Omental fat pad (tissue), 4 donors: ENCODE measurements around a stretch of chr14.

DNA sequence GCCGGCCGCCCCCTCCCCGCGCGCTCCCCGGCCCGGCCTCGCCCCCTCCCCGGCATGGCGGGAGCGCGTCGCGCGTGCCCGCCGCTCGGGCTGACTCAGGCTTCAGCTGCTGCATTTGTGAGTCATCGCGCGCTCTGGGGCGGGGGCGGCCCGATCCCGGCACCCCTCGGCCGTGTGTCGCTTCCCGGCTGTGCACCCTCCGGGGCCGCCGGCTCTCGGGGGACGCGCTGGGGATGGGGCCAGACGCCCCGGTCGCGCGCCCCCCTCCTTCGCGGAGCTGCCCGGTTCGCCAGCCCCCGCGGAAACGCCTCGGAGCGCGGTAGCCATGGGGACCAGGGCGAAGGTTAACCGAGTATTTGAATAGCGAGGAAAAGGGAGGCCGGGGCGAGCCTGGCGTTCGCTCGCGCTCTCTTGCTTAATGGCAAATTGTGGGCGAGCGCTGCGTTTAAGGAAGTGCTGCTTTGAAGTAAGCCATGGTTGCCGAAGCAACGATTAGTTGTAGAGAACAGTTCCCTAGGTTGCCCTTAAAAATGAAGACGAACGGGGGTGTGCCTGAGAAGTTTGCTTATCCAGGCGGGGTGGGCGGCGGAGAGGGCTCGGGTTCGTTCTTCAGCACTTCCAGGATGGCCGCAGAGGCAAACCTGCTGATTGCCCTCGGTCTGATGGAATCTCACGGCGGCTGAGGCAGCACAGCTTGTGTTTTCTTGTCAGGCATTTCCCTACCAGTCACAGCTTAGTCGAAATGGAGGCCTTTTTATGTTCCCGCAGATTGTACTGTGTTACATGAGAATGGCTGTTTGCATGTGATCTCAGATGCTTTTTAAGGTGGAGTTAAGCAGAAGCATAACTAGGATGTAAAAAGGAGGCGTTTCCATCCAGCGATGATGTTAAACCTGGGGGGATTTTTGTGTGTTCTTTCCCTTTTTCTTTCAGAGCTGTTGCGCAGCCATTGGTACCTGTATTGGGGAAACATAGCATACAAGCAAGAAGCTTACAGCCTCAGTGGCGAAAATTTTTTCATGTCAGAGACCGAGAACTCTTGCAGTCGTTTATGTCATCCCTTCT lies 1.0 kb downstream of the EIF5 start:
- PRO-cap, result no peak
- RAMPAGE, long total RNA, 4 experiments, result no peak in any of the 4 experiments

GRCh38 chr14:103335785-103336226 lies 1.8 kb downstream of the EIF5 start:
- PRO-cap, result no peak
- RAMPAGE, long total RNA, 4 experiments, result no peak in any of the 4 experiments

DNA sequence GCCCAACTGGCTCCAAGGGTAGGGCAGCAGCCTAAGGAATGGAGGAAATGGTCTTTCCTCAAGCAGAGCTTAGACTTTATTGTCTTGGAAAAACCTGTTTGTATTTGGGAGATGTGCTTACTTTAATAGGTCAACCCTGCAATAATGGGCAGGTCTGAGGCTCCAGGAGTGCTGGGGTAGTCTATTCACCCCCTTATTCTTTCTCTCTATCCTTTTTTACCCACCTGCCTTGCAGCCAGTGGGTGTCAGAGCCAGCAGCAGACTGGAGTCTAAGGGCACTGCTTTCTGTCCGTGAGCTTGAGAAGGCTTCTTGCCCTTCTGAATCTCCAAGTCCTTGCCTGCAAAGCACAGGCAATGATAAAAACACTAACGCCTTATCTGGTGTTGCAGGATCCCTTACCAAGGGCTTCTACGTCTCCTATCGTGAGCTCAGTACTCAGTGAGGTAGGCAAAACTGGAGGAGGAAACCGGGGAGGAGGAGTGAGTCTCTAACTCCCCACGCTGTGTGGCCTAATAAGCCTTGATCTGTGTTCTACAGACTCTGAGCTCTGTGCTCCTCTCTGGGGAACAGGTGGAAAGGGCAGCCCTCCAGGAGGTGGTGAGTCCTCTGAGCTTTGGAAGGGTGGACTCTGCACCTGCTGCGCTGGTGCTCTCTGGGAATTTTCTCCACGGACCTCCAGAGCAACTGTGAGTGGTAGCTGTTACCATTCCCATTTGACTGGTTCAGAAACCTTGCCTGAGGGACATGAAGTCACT lies 7.2 kb upstream of the MARK3 start:
- PRO-cap, result no peak
- RAMPAGE, long total RNA, 4 experiments, result no peak in any of the 4 experiments

- PRO-cap, result no peak
- RAMPAGE, long total RNA, 4 experiments, result no peak in any of the 4 experiments
These were observed 38.6 kb downstream of the CKB start for GRCh38 chr14:103483904-103484494.

DNA sequence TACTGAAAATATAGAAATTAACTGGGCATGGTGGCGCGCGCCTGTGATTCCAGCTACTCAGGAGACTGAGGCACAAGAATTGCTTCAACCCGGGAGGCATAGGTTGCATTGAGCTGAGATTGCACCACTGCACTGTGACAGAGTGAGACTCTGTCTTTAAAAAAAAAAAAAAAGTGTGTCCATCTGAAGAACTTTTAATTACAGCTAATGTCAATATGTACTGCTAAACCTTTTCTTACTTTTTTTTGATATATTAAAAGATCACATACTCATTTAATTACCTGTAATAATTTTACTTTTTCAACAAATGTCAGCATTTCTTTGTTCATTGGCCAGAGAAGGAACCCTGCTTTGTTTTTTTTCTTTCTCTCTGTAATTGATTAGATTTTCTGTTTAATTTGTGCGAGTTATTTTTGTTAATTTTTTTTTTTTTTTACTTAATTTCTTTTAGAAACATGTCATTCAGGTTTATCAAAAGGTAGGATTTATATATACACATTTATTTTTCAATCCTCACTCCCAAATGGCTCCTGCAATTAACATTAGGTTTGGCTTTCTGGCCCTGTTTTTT lies 24.5 kb downstream of the CKB start:
- PRO-cap, result no peak
- RAMPAGE, long total RNA, 4 experiments, result no peak in any of the 4 experiments

GRCh38 chr14:103527155-103527770 lies 1.7 kb upstream of the TRMT61A start:
- PRO-cap, result no peak
- RAMPAGE, long total RNA, 4 experiments, result no peak in any of the 4 experiments

GRCh38 chr14:103532960-103533866 lies 4.2 kb downstream of the TRMT61A start:
- PRO-cap, result no peak
- RAMPAGE, long total RNA, 4 experiments, result no peak in any of the 4 experiments

DNA sequence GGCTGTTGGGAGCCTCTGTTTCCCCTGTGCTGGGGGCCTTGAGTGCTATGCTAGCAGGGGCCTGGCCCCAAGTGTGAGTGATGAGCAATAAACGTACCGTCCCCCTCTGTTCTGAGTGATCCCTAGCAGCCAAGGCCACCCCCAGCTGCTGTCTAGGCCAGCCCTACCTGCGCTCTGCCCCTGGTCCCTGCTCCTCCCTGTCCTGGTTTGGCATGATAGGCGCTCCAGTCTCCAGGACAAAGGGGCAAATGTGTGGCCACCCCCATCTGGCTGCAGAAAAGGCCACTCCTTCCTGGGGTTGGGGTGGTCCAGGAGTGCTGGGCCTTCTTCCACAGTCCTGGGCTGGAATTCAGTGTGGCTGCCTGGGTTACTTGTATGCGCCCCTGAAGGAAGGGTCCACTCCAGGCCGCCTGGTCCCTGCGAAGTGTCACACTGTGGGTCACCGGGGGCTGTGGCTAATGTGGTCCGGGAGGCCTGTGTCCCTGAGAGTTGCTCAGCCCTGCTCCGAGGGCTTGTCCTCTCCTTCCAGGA lies 7.0 kb downstream of the TRMT61A start:
- PRO-cap, result no peak
- RAMPAGE, long total RNA, 4 experiments, result no peak in any of the 4 experiments

DNA sequence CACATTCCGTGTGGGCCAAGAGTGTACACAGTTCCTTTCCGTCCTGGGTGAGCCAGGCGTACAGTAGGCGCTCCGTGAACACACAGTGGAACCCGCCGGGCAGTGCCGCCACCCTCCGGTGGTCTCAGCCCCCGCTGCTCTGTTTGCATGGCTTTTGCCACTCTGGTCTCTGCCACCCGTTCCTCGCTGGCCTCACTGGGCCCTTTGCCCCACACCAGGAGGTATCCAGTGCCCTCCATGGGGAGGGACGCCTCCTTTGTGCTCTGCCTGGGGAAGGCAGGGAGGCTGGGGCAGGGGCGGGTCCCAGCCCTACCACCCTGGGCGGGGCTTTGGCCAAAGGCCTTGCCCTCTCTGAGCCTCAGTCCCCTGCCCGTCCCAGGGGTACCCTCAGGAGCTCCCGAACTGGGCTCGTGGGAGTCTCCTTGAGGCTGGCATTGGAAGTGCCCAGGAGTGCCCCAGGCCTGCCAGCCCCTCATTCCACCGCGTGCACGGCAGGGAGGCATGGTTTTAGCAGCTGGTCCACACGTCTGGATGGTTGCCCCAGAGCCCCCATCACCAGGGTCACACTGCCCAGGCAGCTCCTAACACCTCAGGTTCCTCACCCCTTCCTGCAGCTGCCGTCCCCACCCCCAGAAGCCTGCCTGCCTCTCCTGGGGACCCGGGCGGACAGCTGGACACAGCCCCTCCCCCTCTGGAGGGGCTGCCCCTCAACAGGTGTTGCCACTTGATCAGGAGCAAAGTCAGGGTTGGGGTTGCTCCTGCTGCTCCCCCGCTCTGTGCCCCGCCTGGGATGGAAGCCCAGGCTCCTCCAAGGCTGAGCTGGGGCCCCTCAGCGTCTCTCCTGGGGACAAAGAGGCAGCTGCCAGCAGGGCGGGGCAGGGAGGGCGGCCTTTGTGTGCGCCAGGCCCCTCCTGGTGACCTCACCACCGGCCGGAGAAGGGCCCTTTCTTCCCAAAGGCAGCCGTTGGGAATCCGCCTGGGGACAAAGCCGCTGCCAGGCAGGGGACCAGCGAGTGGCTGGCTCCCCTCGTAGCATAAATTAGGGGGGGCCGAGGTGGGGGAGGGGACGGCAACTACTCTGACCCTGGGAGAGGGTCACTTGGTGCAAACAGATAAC lies 13.4 kb downstream of the TRMT61A start:
- PRO-cap, result no peak
- RAMPAGE, long total RNA, 4 experiments, result no peak in any of the 4 experiments

DNA sequence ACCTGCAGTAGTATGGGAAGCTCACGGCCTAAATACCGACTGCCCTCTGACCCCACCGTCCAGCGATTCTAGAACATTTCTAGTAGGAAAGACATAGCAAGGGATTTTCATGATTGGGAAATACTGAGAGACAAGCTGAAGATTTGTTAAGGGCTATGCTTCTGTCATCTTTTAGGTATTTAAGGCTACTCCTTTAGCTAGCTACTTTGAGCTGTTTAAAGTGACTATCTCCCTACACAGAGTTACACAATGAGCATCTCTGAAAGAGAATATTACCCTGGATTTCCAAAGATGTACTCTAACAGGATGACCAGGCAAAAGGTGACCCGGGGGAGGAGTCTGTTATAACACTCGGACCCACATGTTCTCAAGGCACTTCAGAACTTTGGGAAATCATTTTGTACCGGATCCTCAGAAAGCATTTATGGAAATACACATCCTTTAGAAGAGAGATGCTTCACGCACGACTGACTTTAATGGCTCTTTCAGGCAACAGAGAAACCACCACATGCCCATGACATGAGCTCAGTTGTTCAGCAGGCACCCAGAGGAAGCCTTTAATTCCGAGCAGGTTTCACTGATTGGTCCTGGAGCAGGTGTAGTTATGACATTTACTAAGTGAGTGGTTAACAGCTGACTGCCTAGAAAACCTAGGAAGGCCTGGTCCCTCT lies 4.2 kb downstream of the BAG5 start:
- PRO-cap, result no peak
- RAMPAGE, long total RNA, 4 experiments, result no peak in any of the 4 experiments

- PRO-cap, result no peak
- RAMPAGE, long total RNA, 4 experiments, result no peak in any of the 4 experiments
These were observed 1.1 kb downstream of the BAG5 start for GRCh38 chr14:103561270-103561780.

GRCh38 chr14:103689400-103689985 lies 25.8 kb downstream of the XRCC3 start:
- PRO-cap, result no peak
- RAMPAGE, long total RNA, 4 experiments, result no peak in any of the 4 experiments

DNA sequence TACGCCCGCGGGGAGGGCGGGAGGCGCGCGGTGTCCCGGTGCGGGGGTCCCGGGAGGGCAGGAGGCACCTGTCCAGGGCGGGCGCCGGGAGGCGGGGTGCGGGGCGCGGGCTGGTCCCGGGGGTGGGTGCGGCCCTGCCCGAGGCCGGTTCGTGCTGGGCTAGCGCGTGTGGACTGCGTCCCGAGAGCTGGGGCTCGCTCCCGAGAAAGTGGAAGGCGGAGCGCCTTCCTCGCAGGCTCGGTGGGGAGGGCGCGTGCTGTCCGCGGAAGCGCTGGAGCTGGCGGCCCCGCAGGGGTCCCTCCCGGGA lies 501 bp downstream of the ZFYVE21 start:
- PRO-cap, result no peak
- RAMPAGE, long total RNA, 4 experiments, result no peak in any of the 4 experiments

DNA sequence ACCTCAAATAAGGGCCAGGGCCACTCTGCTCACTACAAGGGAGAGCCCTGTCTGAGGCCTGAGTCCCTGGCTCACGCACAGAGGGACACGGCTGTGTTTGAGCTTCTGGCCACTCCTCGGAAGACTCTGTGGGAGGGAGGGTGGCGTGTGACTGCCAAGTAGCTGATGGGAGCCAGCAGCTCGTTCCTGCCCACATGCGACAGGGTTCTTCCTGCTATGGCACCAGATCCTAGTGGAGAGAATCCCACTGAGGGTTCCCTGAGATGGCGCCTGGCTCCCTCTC lies 23.5 kb downstream of the ZFYVE21 start:
- PRO-cap, result no peak
- RAMPAGE, long total RNA, 4 experiments, result start-site peak on the minus strand in 1 of 4 experiments, centred at position 105 of the sequence, 15 reads per replicate

DNA sequence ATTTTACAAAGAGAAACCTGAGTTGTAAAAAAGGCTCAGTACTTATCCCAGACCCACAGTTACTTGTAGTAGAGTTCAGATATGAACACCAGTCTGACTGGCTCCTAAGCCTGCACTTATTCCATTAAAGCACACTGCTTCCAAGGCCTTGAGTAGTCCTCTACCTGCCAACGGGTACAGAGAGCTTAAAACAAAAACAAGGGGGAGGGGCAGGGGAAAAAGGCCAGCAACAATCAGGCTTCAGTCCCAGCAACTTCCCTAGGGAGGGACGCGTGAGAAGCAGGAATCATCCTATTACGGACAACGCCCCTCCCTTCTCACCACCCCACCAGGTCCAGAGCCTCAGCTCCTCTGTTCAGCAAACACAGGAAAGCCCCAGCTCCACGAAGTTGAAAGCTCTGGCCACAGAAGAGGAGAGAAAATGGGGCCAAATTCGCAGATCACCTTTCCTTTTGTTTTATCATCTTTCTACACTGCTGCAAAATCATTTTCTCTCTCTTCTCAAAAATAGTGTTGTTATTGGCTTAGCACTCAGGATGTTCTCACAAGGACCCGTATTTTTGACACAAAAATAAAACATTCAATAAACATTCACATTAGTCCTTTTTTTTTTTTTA lies 27.4 kb downstream of the PPP1R13B start:
- PRO-cap, result no peak
- RAMPAGE, long total RNA, 4 experiments, result no peak in any of the 4 experiments

DNA sequence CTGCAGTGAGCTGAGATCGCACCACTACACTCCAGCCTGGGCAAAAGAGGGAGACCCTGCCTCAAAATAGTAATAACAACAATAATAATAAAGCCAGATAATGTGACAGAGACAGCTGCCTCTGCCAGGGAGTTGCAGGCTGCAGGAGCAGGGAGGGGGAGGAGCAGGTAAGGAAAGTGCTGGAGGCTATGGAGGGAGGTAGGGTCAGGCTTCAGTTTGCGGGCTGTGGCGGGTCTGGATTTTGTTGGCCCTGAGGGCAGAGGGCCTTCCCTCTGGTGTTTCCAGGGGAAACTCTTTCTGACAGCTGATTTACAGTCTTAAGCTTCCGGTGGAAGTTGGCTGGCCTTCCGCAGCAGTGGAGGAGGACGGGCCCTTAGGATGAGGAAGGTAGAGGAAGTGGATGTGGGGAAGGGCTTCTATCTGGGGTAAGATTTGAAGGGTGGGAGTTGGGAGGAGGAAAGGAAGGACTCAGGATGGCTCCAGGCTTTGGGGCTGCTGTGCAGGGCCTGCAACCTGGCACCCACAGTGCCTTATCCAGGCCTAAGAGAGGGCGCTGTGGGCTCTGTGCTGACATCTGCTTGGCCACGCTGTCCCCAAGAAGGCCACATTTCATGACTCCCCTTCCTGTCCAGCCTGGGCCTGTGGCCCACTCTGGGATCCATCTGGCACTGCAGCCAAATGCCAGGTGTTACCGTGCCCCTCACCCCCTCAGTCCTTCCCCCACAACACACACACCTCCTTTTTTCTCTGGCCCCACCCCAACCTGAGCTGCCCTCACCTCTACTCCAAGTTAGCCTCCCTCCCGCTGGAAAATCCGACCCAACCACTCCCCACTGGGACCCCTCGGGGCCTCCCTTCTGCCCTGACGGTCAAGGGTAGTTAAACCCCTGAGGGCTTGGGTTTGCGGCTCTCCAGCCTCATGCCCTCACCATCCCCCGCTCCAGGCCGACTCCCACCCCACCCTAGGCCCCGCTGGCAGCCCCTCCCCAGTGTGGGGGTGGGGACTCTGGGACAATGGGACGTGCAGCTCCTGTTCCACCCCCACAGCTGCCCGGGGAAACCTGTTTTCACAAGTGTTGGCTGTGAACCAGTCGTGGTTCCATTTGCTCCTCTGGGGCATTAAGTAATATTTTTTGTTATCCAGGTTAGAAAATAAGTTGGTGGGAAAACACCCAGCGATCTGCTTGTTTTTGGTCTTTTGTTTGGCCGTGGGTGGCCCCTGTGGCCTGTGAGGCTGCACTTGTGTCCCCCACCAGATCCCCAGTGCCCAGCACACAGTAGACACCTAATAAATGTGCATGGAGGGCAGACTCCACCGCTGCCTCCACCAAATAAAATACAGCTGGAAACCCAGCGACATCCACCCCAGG lies 7.8 kb upstream of the PPP1R13B start:
- PRO-cap, result no peak
- RAMPAGE, long total RNA, 4 experiments, result no peak in any of the 4 experiments

DNA sequence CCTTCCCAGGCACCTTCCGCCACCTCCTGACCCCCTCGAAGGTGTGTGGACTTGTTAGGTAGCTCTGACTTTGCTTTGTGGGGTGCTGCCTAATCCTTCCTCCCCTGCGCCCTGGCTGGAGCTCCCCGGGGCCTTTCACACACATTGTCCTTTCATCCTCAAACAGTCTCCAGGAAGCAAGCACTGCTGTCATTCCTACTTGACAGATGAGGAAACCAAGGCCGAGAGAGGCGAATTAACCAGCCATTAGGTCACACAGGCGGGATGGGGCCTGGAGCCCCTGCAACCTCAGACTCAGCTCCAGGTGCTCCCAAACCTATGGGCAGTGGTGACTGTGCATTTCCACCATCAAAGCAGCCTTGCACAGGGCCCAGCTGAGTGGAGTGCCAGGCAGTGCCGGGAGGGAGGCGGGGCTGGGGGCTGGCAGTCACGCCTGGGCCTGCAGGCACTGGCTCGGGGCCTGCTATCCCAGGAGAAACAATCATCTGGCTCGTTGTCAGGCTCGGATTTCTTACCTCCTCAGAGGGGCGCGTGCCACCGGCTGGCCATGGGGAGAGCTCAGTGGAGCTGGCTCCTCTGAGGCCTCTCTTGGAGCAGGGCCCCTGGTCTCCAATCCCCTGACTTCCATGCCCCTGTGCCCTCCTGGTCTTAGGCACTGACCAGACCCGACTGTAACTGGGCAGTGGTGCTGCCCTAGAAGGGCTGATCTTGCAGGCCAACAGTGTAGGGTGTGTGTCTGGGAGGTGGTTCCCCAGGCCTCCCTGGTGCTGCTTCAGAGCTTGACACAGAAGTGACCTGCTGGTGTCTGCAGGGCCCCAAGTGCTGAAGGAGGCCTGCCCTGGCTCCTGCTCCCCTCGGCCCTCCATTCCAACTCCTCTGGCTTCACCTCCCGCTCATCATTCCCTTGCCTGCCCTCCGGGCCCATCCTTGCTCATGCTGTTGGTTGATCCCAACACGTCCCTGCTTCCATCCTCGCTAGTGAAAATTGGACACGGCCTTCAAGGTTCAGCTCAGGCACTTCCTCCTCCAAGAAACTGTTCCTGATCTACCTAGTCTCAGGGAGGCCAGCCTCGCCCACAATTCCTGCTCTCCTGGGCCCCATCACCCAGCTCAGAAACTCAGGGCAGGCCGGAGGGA lies 20.2 kb upstream of the PPP1R13B start:
- PRO-cap, result no peak
- RAMPAGE, long total RNA, 4 experiments, result no peak in any of the 4 experiments

GRCh38 chr14:104114664-104115225 lies 23.6 kb upstream of the KIF26A start:
- PRO-cap, result no peak
- RAMPAGE, long total RNA, 4 experiments, result no peak in any of the 4 experiments

- PRO-cap, result no peak
- RAMPAGE, long total RNA, 4 experiments, result no peak in any of the 4 experiments
These were observed 639 bp downstream of the KIF26A start for GRCh38 chr14:104138954-104139498.

DNA sequence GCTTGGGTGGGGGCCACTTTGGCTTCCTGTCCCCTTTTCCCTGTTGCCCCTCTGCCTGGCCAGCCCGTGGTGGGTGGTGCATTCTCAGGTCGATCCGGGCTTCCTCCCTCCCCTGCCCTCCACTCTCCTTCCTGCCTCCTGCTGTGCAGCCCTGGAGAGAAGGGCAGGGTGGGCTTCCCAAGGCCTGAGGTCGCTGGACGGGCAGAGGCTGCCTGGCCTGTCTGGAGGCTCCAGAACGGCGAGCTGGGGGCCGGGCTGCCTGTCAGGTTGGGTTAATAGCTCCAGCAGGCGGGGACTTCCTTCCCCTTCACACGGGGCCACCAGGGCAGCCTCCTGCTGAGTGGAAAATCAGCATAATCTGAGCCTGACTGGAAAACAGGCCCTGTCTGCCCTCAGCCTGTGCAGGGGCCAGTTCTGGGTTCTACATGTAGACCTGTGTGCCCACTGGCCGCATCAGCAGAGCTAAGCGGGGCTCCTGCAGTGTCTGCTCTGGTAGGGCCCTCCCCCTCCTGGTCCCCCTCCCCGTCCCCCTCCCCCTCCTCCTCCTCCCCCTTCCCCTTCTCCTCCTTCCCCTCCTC lies 11.3 kb downstream of the KIF26A start:
- PRO-cap, result no peak
- RAMPAGE, long total RNA, 4 experiments, result no peak in any of the 4 experiments